Heart (tissue), 3 donors: ENCODE data around the genes SCARF1, RILP, SERPINF1, SRR and METTL16.

- RAMPAGE, long total RNA, 2 experiments = no peak in any of the 2 experiments
Observed at GRCh38 chr17:1634547-1635497, 6.2 kb upstream of the SLC43A2 start.

DNA sequence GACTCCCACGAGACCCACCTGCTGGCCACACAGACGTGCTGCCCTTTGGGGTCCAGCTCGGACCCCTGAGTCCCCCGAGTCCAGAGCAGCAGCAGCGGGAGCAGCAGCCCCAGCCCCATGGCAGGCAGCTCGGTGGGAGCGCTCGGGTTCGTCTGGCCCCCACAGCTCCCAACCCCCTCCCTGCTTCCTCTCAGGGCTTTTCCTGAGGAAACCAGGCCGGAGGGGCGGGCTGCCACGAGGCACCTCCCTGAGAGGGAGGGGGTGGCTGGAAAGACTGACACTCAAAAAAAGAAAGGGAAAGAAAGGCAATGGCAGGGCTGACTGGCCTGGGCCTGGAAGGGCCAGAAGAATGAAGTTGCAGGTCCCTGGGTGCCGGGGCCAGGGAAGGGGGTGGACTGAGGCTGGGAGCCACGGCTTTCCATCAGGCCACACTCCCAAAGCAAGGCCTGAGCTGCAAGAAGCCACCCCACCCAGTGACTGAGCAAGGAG is at the start of gene SCARF1:
SCARF1 (minus strand) TSS at position 154 of the 489 bp plus-strand sequence.
- RAMPAGE, long total RNA, 2 experiments = start-site peak on the minus strand in 1 of 2 experiments, centred at position 171 of the sequence, 43 reads per replicate

DNA sequence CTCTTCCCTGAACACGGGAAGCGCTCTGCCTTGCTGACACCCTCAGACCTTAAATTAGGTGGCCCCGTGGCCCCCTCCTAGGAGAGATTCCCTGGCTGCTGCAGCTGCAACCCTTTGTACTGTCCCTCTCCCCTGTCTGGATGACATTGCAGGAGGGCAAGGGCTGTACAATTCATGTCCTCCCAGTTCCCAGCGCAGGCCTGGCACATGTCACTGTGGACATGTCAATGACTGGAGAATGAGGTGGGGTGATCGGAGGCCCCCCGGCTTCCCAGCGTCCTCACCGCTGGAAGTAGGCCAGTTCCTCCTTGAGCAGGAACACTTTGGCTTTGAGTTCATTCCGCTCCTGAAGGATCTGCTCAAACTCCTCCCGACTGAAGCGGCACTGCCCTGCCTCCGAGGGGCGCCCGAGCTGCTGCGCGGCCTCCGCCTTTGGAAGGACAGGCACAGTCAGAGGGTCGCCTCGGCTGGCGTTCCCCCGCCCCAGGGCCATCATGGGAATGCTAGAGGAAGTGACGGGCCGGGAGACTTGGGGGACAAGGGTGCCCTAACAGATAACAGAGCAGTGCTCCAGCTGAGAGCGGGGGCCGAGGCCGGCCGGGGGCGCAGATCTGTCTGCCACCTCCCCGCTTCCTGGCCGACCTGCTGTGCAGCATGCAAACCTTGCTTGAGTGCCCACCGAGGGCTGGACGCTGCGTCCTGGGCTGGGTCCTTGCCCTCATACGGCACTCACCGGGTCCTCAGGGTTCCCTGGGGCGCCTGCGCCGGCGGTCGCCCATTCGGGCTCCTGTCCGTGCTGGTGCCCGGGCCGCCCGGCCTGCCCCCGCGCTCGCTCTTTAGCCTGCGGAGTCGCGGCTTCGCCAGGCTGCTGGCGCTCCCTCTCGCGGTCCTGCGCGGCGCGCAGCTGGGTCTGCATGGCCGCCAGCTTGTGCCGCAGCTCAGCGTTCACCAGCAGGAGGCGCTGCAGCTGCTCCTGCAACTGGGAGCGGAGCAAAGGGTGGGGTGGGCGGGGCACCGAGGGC is 1.3 kb downstream of the RILP start:
- RAMPAGE, long total RNA, 2 experiments = start-site peak on the minus strand in 1 of 2 experiments, centred at position 812 of the sequence, 450 reads per replicate

GRCh38 chr17:1649759-1650474 is at the start of gene RILP:
Gene RILP (minus strand): TSS chr17:1649866.
- RAMPAGE, long total RNA, 2 experiments = no peak in any of the 2 experiments

GRCh38 chr17:1675802-1676261 is 8.8 kb downstream of the PRPF8 start:
- RAMPAGE, long total RNA, 2 experiments = no peak in any of the 2 experiments

DNA sequence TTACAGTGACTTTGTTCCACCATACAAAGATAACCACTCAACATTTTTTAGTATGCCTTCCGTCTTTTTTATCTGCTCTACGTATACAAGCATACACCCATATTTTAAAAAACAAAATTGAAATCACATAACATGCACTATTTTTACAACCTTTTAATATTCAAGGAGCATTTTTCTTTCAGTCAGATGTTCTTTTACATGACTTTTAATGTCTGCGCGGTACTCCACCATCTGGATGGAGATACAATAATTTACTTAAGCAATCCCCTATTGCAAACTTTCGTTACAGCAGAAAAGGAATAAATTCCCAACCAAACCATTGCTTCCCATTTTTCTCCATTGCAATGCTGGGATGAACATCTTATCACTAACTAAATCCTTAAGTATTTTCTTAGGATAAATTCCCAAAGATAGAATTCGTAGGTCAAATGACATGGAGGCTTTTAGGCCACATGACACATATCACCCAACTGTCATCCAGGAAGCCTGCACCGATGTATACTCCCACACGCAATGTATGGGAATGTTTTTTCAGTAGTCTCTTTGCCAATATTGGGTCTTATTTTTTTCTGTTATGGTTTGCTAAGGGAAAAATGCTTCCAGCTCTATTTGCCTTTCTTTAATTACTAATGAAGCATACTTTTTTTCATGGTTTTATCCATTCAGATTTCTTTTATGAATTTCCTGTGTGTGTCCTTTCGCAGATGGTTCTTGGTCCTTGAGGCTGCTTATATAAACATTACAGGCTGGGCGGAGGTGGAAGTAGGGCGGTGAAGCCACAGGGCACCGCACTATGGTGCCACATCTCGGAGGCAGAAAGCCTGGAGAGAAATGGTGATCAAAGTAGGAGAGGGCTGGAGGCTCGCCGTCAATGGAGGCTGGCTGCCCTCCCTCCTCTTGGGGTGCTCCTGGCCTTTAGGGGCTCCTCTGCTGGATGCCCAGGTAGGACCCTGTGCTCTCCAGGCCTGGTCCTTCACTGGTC is 1.7 kb upstream of the TLCD2 start:
- RAMPAGE, long total RNA, 2 experiments = no peak in any of the 2 experiments

DNA sequence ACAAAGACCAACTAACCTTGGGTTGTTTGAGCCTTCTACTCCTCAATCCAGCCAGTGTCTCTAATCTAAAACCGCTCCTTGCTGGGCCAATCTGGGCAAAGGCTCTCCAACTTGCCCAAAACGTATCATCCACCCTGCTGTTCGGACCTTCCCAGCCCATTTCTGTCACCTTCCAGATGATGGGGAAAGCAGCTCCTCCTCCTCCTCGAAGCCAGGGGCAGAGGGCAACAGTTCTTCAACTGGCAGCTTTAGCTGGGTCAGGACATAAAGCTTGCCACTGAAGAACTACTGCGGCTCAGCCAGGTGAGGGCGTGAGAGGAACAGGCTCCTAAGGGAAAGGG is 3.5 kb upstream of the TLCD2 start:
- RAMPAGE, long total RNA, 2 experiments = no peak in any of the 2 experiments

DNA sequence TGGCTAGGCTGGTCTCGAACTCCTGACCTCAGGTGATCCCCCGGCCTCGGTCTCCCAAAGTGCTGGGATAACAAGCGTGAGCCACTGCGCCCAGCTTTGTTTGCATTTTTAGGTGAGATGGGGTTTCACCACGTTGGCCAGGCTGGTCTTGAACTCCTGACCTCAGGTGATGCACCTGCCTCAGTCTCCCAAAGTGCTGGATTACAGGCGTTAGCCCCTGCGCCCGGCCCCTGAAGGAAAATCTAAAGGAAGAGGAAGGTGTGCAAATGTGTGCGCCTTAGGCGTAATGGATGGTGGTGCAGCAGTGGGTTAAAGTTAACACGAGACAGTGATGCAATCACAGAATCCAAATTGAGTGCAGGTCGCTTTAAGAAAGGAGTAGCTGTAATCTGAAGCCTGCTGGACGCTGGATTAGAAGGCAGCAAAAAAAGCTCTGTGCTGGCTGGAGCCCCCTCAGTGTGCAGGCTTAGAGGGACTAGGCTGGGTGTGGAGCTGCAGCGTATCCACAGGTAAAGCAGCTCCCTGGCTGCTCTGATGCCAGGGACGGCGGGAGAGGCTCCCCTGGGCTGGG is at the start of gene SERPINF1:
SERPINF1 (plus strand) TSS at position 456 of the 571 bp plus-strand sequence.
- RAMPAGE, long total RNA, 2 experiments = start-site peak on the plus strand in 2 of 2 experiments, centred at positions 412 to 427 of the sequence, 41 to 211 reads per replicate

DNA sequence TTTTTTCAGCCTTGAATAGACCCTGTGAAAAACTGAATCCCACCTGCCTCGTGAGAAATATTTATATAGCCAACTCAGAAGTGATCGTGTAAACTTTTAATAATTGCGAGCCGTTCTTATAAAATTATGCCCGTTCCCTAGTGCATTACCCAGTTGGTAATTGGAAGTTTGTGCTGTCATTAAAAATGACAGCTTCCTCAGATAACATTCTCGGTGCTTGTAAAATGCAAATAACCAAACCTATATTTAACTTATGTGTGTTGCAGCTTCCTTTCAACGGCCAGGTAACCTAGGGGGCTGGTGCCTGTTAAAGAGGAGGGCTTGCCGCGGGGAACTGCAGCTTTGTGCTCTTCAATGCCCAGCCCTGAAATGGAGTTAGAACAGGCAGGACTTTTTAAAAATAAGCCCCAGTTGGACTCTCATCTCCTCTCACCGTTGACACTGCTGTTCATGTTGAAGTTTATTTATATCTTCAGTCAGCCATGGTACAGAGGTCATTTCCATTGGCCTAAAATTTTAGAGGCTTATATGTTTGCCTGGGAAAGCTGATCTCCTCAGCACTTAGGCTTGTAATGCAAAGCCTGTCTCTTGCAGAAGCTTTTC is 74.5 kb downstream of the RPA1 start:
- RAMPAGE, long total RNA, 2 experiments = no peak in any of the 2 experiments

DNA sequence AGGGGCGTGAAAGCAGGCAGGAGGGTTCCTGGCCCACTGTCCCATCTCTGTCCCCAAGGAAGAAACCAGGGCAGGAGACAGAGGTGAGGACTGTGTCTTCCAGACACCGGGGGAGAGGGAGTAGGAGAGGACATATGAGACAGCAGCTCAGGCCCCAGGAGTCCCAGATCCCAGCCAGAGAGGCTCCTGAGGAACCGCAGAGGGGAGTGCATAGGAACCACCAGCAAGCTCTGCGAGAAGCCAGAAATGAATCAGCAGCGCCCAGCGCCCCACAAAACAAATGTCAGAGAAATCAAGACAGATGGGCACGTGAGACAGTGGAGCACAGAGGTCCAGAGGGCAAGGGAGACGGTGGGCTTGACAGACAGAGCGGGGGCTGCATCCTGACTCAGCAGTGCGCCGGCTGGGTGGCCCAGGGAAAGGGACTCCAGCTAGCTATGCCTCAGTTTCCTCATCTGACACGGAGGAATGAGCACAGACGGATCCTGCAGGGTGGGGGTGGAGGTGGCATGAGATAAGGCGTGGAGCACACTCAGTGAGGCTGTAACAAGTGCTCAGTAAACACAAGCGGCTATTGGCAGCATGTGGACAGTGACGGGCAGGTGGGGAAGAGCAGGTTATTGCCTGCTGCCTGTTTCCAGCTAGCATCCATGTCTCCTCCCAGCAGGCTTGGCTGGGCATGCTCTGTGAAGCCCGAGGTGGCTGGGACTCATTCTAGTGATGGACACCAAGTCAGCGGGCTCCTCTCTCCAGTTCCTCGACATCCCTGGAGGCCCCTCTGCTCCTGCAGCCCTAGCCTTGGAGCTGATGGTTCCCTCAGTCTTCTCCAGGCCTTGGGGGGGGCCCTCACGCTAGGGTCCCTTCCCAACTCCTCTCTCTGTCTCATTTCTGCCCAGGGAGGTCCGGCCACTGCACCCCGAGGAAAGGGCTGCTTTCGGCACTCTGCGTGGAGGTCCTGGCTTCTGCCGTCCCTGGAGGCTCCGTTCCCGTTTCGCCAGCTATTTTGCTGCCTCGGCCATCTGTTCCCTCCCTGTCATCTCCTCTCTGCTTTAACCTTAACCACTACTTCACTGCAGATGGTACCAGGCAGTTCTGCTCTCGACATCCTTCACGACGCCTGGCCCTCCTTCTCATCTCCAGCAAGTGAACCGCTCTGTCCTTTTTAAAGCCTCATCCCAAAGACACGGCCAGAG is 6.4 kb downstream of the RTN4RL1 start:
- RAMPAGE, long total RNA, 2 experiments = no peak in any of the 2 experiments

GRCh38 chr17:2087451-2088274 is 32.8 kb downstream of the HIC1 start:
- RAMPAGE, long total RNA, 2 experiments = no peak in any of the 2 experiments

GRCh38 chr17:2171678-2172516 is 117.0 kb downstream of the HIC1 start:
- RAMPAGE, long total RNA, 2 experiments = no peak in any of the 2 experiments

DNA sequence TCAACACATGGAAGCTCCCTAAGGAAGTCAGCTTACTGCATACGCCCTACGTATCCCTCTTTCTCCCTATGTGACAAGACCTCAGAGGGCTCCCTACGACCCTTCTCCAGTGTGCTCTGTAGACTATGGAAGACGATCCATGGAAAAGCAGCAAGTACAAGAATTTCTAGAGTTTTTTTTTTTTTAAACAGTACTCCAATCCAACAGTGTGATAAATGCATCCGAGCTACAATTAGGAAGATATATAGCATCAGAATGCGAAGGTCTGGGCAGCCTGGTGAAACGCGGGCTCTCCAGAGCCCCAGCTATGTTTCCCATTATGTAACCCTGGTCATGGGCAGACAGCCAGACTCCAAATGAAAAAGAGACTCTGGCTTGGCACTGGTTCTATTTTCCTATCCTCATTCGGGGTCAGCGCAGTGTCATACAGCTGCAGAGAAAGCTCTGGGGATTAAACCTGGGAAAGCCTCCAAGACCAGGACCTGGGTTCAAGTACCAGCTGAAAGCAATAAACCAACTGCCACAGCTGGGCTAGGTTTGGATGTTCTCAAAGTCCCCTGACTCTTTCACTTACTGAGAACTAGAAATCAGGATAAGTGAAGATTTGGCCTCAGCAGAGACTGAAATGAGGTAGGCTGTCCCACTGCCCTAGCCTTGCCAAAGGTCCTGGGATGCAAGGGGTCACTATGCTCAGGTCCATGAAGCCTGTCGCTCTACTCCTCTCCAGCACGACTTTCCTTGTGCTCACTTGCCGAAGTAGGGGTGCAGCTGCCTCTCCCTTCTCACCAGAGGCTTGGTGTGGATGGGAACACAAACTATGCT is 124.0 kb downstream of the SMG6 start:
- RAMPAGE, long total RNA, 2 experiments = no peak in any of the 2 experiments

DNA sequence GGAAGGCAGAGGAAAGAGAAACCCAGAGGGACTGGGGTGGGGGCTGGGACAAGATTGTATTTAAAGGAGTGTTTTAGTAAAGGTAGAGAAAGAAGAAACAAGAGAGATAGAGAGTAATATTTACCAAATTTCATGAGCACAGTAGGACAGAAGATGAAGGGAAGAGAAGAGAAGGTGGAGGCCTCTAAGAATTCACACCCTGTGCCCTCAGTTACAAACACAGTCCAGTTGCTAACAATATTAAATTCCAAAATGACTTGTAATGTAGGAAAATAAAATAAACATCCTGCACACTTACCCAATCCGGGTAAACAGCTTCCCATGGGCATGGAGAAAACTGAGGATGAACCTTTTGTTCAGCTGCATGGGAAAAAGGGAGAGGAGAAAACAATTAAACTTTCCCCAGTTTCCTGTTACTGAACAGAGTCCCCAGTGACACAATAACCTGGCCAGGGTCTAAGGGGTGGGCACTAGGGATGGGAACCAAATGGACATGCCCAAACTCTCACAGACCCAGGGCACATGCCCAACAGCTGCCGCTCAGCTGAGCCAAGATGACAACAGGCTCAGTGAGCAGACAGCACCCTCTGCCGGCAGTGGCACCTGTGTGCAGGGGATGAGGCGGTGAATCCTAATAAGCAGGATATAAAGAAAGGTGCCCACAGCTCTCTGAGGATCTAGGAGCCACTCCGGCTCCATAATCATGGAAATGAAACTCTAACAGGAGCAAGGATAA is 59.1 kb downstream of the SMG6 start:
- RAMPAGE, long total RNA, 2 experiments = no peak in any of the 2 experiments

DNA sequence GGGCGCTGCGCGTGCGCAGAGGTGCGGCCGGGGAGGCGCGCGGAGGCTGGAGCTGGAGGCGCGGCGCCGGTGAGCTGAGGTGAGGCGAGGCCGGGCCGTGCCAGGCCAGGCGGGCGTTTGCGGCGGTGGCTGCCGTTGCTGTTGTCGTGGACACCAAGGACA is at the start of gene SRR:
SRR (plus strand) TSS at position 12 of the 162 bp plus-strand sequence.
- RAMPAGE, long total RNA, 2 experiments = start-site peak on the plus strand in 2 of 2 experiments, centred at positions 31 to 33 of the sequence, 53 to 79 reads per replicate

- RAMPAGE, long total RNA, 2 experiments = no peak in any of the 2 experiments
Observed at GRCh38 chr17:2335797-2336240, 438 bp downstream of the TSR1 start.

DNA sequence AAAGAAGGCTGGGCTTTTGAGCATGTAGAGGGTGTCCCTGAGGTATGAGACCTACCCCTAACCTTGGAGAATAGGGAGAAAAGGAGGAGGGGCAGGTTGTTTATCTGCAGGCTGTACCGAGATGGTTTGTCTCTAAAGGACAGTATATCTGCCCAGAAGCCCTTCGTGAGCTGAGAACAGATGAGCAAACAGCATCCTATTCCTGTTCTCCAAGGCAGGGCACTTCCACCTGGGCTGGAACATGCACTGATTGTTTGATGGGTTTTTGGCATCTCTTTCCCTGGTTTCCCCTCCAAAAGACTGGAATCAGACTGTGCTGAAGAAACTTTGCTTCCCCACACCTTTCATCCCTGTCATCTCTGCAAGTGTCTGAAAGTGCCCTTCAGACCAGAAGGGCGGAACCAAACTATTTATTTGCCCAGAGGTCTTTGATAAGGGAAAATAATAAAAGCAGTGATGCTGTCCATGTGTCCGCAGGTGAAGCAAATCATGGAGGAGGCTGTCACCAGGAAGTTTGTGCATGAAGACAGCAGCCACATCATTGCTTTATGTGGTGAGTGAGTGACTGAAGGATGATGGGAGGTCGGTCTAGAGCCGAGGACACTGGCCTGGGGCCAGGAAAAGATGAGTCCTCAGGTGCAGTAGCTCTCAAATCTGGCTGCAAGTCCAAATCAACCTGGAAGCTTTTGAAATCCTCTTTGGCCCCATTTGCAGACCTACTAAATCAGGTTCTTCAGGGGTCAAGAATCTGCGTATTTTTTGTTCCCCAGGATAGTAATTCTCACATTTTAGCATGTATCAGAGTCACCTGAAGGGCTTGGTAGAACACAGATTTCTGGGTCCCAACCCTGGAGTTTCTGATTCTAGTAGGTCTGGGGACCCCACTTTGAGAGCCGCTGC is 6.0 kb downstream of the SGSM2 start:
- RAMPAGE, long total RNA, 2 experiments = no peak in any of the 2 experiments

DNA sequence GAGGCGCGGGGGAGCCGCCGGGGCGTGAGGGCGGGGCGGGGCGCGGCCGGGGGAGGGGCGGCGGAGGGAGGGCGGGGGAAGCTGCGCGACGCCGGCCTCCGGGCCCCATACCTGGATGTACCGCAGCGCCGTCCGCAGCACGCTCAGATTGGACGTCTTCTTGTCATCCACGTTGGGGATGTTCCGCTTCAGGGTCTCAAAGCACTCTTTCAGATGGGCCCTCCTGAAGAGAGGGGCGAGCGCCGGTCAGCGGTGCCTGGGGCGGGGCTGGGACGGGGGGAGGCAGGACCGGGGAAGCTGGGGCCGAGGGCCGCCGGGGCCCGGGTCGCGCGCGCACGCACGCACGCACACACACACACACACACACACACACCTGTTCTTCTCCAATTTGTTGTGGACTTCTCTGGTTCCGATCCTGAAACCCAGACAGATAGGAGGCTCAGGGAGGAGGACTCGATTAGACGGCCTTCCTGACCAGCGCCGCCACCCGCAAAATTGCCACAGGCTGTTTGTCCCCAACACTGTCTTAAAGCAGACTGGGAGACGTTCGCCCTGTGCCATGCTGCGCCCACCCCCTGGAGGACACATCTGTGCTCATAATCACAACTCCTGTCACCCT is 6.8 kb downstream of the MNT start:
- RAMPAGE, long total RNA, 2 experiments = no peak in any of the 2 experiments

DNA sequence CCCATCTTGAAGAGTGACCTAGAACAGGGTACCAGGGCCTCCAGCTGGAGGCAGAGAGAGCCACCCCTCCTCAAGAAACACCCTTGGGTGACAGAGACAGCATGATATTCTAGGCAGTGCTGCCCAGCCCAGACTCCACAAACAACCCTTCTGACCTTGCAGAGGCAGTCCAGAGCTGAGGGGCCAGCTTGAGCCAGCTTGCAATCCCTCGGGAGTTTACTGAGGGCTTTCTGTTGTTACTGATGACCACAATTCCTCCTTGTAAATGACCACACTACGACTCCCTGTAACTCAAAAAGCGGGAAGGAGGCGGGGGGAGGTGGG is 18.6 kb upstream of the MNT start:
- RAMPAGE, long total RNA, 2 experiments = no peak in any of the 2 experiments

GRCh38 chr17:2510895-2512084 is at the start of gene METTL16:
Gene METTL16 (minus strand): TSS chr17:2511888.
- RAMPAGE, long total RNA, 2 experiments = start-site peak on the minus strand in 1 of 2 experiments, at chr17:2511821-2511894 at its widest, 442 reads per replicate